ENCODE measurements around the gene PDGFB.

DNA sequence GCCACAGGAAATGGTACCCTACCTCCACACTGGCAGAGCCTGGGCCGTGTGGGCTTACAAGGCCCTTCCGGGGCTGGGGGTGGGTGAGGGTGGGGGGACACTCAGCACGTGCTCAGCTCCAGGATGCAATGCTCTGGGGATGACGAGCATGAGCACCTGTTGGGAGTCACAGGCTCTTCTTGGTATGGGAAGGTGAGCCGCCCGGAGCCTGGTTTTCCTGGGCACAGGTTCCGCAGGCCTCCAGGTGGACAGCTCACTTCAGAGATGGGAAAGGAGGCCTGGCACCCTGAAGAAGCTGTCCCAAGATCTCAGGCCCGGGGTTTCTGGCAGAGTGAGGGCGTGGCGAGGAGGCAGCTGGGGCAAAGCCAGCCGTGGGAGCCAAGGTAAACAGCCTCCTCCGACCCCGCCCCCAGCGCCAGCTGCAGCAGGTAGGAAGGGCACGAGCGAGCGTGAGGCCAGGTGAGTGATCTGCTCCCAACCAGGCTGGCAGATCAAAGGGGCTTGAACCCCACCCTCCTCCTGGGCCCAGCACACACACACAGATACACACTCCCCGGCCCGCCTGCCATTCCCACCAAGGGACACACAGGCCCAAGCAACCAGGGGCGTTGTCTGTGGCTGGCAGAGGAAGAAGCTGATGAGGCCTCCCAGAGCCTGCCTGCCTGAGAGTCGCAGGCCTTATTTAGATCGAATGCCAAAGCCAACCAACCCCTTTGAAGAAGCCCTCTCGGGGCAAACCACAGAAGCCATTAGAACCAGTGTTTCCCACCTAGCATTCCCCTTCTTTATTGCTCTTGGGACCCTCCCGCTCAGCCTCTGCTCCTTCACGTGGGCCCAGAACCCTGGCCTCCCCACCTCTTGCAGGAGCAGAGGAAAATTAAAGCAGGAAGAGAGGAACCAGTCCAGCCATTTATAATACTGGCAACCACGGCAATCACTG, 5.2 kb downstream of the PDGFB start:
- PRO-cap, result bidirectional peak, plus-strand start at position 615 of the sequence, minus-strand start at position 325 of the sequence; unidirectional peak, plus-strand start at position 685 of the sequence

DNA sequence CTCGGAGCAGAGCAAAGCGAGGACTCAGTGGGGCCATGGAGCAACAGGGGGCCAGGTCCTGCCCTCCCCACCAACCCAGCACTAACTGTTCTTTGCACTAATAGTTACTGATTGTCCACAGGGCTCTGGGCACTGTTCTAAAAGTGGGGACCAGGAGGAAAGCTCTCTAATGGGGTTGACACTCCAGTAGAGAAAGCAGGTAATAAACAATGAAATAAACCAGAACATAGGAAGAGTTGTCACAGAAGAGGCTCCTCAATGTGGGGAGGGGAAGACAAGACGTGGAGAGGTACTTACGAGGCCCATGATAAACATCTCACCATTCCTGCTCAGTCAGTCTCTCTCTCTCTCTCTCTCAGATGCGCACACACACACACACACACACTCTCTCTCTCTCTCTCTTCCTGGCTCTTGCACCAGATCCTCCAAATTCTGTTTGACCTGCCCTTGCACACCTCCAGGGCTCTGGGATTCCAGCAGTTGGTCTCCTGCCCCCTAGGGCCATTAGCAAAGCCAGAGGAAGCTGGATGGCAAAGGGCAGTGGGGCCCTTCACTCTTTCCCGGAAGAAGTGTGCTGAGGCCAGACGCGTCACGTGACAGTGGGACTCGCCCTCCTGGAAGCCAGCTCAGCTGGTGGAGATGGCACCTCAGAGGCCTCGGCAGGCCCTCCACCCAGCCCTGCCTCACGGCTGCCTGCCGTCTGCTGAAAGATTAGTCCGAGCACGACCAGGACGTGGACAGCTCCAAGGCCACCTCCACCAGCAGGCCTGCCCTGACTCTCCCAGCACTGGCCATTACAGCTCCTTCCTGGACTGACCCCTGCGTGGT, 4.0 kb downstream of the PDGFB start:
- PRO-cap, result bidirectional peak, plus-strand start at position 624 of the sequence, minus-strand start at position 563 of the sequence

- PRO-cap, result bidirectional peak, plus-strand start at chr22:39242959, minus-strand start at chr22:39242868
These were observed 2.0 kb downstream of the PDGFB start for GRCh38 chr22:39242780-39243152.

DNA sequence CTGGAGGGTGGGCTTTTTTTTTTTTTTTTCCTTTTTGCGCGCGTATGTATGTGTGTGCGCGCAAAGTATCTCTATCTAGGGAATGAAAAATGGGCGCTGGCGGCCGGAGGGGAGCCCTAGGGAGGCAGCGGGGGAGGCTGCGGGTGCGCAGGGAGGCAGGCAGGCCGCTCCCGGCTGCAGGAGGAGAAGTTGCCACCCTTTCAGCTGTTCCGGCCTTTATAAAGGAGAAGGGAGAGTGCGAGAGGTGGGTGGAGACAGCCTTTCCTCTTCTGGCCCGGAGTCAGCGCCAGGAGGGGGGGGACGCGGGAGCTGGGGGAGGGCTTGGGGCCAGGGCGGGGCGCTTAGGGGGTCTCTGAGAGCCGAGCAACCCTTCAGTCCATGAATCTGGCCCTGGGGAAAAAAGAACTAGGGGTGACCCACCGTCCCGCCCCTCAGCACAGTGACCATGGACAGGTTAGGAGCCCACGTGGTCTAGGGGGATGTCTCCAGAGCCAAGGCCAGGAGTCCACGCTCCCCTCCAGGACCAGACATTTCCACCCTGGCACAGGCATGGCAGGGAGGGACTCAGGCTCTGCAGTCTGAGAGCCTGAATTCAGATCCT, at the start of gene PDGFB:
Gene PDGFB, minus strand, starts transcription at position 194 of the 601 bp plus-strand sequence.
- PRO-cap, result bidirectional peak, plus-strand start at position 221 of the sequence, minus-strand start at position 191 of the sequence

DNA sequence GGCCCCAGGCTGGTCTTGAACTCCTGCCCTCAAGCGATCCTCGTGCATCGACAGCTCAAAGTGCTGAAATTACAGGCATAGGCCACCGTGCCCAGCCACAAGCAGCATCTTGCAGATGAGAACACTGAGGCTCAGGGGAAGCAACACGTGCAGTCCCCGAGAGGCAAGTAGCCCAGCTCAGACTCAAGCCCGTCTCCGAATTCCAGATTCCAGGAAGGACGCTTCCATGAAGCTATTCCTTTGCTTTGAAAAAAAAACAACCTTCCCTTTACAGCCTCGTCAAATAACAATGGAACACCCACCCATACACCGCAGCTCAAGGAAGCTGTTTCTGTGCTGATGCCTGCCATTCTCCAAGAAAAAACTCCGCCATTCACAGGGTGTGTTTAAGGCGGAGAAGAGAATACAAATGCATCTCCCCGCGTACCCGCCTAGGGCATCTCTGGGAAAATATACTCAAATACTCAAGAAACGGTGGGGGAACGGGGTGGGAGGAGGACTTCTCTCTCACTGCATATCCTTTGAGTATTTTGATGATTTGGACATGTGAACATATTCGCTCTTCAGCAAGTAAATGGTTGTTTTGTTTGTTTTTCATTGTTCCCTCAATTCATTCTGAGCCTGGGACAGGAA, 34.7 kb upstream of the PDGFB start:
- PRO-cap, result unidirectional peak, plus-strand start at position 359 of the sequence

DNA sequence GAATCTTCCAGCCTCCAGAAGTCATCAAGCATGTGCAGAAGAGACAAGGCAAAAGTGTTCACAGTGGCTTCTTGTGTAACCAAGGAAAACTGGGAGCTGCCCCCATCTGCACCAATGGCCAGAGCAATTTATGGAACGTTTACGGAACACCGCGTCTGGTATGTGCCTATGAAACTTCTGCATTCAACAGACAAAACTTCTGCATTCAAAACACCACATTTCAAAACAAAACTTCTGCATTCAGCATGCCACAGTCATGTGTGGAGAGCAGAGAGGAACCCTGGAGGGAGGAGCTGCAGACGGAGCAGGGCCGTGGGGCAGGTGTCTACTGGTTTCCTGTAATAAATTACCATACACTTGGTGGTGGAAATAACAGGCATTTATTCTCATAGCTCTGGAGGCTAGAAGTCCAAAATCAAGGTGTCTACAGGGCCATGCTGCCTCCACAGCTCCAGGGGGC, 32.3 kb downstream of the RPL3 start:
- PRO-cap, result bidirectional peak, plus-strand start at position 270 of the sequence, minus-strand start at position 130 of the sequence

DNA sequence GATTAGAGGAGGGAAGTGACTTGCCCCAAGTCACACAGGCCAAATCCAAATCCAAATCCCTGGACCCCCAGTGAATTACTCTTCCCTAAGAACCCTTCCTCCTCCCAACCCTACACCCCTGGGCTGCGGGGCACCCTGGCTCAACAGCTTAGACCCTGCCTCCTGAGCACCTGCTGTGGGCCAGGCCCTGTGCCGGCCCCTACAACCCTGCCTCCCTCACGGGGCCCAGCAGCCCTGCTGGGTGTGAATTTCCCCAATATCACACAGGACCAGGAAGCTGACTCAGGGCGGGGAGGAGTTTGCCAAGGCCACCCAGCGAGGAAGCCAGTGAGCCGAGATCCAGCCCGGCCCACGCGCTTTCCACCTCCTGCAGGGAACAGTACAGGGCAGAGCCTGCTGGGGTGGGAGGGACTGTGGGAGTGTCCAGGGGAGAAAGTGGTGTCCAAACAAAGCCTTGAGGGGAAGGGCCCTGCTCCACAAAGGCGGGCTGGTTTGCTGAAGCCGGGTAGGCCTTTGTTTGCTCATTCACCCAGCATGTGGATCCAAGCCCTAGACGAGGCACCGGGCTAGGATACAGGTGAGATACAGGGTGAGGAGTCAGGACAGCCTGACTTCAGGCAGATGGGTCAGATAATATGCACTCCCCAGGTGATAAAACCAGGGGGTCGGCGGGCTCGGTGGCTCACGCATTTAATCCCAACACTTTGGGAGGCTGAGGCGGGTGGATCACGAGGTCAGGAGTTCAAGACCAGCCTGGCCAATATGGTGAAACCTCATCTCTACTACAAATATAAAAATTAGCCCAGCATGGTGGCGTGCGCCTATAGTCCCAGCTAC, 26.8 kb downstream of the RPL3 start:
- PRO-cap, result bidirectional peak, plus-strand start at position 479 of the sequence, minus-strand start at position 362 of the sequence

- PRO-cap, result no peak
These were observed 7.9 kb downstream of the RPL3 start for GRCh38 chr22:39311474-39311932.

DNA sequence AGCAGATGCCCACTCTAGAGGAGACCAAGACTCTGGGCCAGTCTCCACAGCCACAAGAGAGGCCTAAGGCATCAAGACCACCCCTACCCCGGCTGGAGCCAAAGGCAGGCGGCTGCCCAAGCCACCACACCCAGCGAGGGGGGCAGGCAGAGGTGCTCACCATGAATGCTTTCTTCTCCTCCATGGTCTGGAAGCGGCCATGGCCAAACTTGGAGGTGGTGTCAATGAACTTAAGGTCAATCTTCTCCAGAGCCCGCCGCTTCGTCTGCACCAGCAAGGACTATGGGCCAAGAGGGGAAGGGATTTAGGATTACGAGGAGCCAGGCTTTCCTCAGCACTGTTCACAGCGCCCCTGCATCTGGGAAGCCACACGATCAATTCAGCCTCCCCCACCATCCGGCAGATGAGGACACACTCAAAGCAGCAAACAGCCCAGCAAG, 6.4 kb downstream of the RPL3 start:
- PRO-cap, result no peak

DNA sequence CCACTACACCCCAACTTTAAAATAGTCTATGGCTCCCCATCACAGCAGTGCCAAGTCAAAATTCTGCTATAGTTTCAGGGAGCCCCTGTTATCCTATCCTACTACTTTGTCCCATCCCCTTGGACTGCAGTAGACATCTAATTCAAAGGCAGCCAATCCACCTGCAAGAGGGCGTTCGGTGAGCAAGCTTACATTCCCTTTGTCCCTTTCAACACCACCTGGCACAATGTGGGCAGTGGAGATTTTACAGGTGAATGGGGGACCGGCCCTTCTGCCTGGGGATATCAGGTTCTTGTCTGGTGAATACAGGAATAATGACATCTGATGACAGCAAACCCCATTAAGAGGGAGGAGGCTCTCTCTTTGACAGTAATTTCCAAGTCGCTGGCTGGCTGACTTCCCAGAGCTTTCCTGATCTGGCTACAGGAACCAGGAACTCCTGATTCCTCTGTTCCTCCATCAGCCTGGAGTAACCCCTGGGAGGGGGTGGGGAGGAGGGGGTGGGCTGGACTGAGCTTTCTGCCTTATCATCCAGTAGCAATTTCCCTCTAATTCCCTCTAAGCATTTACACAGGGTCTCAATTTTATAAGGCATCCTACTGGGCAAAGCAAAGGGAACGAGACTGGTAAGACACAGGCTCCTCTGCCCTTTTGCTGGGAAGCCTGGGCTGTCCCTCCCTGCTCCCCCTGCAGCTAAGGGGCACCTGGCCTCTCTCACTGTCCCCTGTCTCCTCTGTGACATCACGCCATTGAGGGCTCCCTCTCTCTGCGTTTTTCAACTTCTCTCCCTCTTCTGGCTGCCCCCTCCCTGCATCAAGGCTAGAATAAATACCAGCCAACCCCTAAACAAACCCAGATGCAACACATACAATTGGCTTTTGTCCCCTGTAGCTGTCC, 3.7 kb upstream of the MIEF1 start:
- PRO-cap, result no peak

GRCh38 chr22:39502457-39503276, 577 bp downstream of the MIEF1 start:
- PRO-cap, result no peak

- PRO-cap, result no peak
These were observed 11.0 kb upstream of the CACNA1I start for GRCh38 chr22:39559511-39560047.

DNA sequence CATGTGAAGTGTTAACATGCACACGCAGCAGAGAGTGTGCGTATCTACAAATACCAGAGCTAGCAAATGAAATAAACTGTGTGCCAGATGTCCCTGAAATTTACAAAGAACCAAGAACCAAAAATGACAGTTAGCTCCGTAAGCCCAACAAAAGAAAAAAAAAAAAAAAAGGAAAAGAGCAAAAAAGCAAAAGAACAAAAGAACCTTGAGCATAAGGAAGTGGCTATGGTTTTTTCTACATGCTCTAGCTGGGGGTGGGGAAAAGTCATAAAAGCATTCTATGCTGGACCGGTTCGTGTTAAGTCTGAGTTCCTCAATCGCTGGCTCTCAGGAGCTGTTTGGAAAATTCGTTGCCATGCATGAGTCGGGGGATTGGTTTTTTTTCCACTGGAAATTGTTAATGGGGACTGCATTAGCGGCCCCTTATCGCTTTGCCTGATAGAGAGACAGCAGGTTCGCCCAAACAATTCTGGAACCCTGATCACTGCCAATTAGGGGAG, 25.5 kb downstream of the GRAP2 start:
- PRO-cap, result no peak

DNA sequence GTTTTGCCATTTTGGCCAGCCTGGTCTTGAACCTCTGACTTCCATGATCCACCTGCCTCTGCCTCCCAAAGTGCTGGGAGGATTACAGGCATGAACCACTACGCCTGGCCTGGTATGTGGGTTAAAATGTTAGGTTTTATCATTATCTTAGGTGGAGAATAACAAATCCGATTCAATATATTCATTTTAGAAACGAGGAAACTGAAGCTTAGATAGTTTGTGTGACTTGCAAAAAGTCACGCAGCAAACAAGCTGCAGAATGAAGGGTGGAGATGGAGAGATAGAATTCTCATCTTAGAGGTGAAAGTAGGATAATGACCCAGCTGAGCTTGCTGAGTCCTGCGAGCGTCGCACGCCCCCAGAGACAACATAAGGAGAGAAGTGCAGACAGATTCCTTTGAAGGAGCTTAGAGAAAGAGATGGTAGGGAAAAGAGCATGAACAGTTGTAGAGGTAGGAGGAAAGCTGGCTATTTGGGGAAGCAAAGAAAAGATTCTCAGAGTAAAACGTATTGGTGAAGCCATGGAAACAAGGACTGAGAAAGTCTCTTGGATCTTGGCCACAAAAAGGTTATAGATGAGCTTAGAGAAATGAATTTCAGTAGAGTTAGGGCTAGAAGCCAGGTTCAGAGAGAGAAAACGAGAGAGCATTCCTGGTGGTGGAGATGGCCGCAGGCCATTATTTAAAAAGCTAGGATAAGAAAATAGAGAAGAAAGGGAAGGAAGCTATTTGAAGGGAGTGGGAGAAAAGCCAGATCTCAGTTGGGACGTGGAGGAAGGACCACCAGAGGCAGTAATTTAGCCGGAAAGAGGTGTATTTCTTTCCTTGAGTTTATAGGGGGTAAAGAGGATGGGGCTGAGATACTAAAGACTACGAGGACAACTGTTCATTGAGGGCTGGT, 44.8 kb downstream of the FAM83F start:
- PRO-cap, result no peak

- PRO-cap, result no peak
These were observed 22.6 kb upstream of the ADSL start for GRCh38 chr22:40323409-40324446.

DNA sequence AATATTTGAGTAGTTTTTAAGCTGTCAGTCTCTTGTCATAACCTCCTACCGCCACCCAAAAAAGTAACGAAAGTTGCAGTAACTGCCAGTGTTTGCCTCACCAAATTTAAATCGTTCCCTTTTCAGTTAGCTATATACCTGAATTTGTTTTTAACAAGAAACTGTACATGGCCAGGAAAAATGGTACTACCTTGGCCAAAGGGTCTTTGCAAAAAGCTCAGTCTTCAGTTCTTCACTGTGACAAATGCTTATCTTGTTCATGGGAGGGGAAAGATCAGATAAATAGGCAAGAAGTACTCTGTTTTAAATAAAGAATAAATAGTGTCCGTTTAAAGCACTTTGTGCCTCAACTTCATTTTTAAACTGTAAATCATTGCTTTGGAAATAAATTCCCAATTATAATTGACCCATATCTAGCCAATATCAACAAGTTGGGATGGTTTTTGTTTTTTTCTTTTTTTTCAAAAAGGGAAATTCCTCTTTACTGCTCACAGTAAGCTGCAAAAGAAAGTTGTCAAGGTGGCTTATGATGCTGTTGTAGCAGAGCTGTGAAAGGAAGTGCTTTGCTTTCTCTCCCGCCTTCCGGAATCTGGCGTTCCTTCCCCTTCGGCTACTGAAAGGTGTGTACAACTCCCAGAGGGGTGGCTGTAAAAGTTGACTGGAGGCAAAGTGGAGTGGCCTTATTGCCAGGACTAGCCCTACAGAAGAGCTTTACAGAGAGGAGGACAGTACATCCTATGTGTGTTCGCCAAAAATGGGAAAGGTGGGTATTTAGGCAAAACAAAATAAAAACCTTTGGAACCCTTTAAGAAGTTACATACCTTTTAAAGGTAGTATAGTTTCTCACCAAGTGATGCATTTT, 16.3 kb upstream of the ADSL start:
- PRO-cap, result no peak

GRCh38 chr22:40396822-40397362, 26.5 kb downstream of the SGSM3 start:
- PRO-cap, result bidirectional peak, plus-strand start at chr22:40397278, minus-strand start at chr22:40397081

- PRO-cap, result no peak
These were observed 46.0 kb downstream of the SGSM3 start for GRCh38 chr22:40416324-40416809.

DNA sequence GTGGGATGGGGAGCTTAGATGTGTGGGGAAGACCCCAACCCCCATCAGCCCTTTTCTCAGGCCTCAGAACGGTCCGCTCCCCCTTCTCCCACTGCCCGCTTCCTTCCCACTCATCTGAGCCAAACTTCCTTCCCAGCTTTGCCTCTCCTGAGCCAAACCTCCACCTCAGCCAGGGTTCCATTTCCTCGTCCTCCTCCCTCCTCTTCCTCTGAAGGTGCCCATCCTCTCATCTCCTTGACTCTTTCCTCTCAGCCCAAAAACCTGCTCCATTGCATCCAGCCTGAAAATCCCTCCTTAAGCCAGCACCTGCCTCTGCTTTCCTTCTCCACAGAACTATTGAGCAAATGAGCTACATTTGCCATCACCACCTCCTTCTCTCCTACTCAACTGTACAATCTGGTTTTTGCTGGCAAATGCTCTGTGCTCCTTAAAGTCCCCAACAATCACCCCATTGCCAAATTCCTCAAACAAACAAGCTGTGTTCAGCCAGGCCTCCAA, 55.8 kb downstream of the SGSM3 start:
- PRO-cap, result no peak

- PRO-cap, result unidirectional peak, minus-strand start at chr22:40586959
These were observed 49.8 kb downstream of the MRTFA start for GRCh38 chr22:40586689-40587143.

All from rectum (tissue), 1 donor.